Skin of body (tissue), 2 donors: ENCODE measurements around the gene FGF18.

GRCh38 chr5:171418787-171419747, at the start of gene FGF18:
Gene FGF18, plus strand, starts transcription at chr5:171419647.
- RAMPAGE, long total RNA, result no peak

GRCh38 chr5:171520128-171520680, 100.8 kb downstream of the FGF18 start:
- RAMPAGE, long total RNA, result no peak

GRCh38 chr5:171625797-171626119, 159.9 kb upstream of the SMIM23 start:
- RAMPAGE, long total RNA, result no peak

- RAMPAGE, long total RNA, result no peak
These were observed 138.3 kb upstream of the SMIM23 start for GRCh38 chr5:171647325-171647718.

DNA sequence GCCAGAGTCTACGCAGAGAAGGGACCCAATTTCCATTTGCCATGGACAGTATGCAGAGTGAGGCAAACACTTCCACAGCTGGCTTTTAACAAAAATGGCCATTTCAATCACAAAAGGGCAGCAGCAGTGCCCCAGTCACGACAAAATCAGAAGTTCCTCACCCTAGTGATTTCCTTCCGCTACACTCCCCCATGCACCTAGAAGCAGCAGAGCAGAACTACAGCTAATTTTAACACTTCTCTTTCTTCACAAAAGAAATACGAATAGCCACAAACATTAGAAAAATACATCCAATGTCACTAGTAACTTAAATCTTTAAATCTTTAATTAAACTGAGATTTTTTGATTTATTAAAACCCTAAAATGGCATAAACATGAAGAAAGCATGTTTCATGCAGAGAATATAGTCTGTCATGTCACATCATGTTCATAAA, 27.8 kb downstream of the FBXW11 start:
- RAMPAGE, long total RNA, result no peak

DNA sequence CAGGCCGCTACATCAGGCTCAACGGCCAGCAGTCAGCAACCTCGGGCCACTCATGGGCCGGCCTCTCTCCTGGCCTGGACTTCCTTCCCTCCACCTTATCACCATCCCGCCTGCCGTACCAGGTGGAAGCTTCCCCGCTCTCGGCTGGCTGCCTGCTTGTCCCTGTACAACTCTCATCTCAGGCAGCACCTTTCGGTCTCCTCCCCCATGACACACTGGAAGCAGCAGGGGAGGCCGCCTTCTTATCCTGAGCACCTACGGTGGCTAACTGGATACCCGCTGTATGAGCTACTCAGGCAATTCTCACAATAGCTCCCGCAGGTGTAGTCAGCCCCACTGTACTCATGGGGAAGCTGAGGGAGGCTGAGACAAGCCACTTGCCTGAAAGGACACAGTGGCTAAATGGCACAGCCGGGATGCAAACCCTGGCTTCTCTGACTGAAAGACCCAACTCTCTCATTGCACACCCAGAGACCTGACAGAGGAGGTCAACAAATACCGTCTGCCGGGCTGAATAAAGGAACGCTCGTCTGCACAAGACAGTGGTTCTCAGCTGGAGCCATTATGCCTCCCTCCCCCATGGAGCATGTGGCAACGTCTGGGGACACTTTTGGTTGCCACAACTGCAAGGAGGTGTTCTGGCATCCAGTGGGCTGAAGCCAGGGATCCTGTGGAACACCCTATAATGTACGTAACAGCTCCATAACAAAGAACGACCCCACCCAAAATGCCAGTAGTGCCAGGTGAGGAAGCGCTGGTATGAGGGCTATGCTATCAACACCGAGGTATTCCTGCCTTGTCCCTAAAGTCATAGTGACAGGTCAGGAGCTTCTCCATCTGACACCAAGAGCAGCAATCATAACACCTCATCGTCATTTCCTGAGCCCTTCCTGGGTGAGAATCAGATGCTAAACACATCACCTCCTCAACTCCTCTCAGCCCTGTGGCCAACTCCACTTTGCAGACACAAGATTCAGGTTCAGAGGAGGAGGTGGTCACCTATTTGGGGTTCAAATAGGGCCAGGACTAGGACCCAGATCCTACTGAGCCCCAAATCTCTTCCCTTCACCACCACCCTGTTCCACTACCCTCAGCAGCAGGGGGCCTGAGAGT, 9.4 kb downstream of the STK10 start:
- RAMPAGE, long total RNA, result no peak

DNA sequence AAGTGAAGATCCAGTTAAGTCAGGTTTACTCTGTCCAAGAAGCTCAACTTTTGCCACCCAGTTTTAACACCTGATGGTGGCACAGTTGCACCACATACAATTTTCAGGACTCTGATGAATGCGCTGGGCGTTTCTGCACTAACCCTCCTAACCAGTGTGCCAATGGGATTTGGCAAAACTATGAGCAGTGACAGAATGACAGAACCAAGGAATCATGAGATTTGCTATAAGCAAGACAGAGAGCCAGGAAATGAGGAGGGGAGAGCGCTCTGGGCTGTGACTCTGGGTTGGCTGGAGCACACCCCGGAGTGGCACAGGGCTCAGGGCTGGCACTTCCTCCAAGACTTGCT, 84.1 kb downstream of the SH3PXD2B start:
- RAMPAGE, long total RNA, result no peak

- RAMPAGE, long total RNA, result no peak
These were observed 30.6 kb downstream of the SH3PXD2B start for GRCh38 chr5:172423685-172424140.

GRCh38 chr5:172438157-172438703, 16.1 kb downstream of the SH3PXD2B start:
- RAMPAGE, long total RNA, result no peak

DNA sequence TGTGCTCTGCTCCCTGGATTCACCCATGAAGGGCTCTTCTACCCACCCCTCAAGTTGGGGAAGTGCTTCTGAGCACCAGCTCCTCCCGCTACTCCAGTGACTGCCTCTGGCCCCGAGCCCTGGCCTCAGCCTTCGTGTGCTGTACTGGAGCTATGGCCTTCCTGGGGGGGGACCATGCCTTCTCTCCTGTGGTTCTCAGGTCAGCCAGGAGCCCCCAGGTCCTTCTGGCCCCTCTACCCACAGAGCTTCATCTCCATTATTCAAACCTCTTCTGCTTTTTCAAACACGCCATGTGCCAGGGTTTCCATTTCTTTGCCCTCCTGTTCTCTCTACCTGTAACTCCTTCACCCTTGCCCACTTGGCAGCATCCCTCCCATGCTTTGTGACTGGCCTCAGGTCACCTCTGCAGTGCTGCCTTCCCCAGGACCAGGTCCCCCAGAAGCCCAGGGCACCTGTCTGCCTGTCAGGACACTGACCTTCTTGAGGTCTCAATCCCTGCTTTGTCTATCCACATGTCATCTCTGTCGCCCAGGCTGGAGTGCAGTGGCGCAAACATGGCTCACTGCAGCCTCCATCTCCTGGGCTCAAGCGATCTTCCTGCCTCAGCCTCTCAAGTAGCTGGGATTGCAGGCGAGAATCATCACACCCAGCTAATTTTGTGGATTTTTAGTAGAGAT, 9.5 kb downstream of the SH3PXD2B start:
- RAMPAGE, long total RNA, result no peak

DNA sequence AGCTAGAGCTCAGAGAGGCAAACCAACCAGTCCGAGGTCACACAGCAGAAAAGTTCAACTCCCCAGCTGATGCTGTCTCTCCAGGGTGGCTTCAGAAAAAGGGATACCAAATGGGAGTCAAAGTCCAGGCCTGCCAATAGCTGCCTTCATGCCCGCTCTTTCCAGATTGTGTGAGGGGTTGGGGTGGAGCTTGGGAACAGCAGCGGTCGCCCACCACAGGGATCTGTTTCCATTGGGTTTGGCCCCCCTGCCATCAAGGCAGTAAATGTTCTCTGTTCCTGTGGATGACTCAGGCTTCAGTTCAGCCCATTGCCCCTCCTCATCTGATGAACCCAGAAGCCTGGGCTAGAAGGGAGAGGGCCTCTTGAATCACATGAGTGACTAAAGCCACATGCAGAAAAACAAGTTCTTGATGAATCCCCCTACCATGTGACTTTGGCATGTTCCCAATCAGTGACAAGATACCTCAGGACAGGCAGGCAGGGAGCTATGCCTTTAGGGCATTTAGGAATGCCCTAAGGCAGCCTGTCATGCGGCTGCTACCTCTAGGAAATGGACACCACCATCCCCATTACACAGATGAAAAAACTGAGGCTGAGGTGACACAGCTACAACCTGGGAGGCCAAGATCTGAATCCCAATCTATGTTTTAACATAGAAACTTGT, 2.6 kb downstream of the SH3PXD2B start:
- RAMPAGE, long total RNA, result no peak

- RAMPAGE, long total RNA, result no peak
These were observed 1.3 kb upstream of the SH3PXD2B start for GRCh38 chr5:172455421-172456189.

GRCh38 chr5:172573460-172573973, 67.5 kb upstream of the NEURL1B start:
- RAMPAGE, long total RNA, result no peak

DNA sequence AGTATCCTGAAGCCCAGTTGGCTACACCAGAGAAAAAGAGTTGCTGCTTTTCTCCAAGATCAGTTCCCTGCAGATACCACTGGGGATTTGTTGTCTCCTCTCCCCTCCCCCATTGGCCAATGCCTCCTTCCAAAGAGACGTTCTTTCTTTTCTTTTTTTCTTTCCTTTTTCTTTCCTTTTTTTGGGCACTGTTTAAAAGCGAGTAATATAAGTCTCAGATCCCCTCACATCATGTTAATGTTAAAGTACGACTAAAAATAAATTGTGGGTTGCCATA, 66.4 kb upstream of the NEURL1B start:
- RAMPAGE, long total RNA, result no peak

GRCh38 chr5:172607119-172607903, 33.8 kb upstream of the NEURL1B start:
- RAMPAGE, long total RNA, result no peak

GRCh38 chr5:172642516-172643340, 1.7 kb downstream of the NEURL1B start:
- RAMPAGE, long total RNA, result no peak

DNA sequence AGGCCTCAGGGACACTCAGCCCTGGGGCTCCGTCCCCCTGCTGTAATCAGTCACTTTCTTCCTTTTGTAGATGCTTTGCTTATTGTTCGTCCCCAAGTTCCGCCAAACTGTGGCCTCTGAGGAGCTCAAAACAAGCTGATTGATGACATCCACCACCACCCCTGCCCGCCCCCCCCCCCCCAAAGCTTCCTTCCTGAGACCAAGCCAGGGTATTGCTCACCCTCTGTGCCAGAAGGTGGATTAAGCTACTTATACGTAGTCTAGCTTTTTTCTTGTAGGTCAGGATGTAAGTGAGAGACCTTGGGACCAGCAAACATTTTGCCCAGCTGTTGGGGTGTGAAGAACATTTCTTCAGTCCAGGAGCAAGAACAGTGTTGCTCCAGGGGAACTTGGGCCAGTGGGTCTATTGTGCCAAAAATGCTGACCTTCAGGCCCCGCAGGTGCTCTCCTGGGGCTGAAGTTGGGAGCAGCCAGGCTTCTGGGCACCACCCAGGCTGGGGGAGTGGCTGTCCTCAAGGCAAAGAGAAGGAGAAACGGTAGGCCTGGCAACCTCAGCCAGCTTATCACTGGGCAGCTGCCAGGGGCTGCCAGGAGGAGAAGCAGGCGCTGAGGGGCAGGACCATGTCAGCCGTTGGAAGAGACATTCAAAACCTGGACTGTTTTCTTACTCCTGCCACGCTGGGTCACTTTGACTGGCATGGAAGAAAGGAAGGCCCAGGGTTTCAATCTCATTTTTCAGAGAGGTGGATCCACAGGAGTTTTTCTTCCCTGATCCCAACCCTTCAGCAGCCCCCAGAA, 18.0 kb downstream of the NEURL1B start:
- RAMPAGE, long total RNA, result no peak

- RAMPAGE, long total RNA, result no peak
These were observed 54.1 kb downstream of the NEURL1B start for GRCh38 chr5:172695244-172695570.

DNA sequence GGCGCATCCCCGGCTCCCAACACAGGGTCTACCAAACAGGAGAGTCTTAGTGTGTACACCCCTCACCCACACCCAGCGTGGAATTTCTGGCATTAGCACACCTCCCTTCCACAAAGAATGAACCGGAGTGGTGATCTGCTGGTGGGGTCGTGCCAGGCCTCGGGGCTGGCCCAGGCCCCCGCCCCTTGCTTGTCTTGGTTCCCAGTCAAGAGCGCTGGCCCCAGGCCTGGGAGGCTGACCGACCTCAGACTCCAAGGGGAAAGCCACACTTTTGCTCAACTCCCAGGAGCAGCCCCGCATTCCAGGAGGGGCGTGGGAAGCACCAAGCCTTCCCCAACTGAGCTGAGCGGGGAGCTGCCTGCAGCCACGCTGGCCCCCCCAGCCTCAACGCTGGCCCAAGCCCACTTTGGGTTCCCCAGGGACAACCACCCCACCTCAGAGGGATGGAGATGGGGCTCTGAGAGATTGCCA, 55.4 kb downstream of the NEURL1B start:
- RAMPAGE, long total RNA, result no peak

- RAMPAGE, long total RNA, result no peak
These were observed 51.0 kb downstream of the DUSP1 start for GRCh38 chr5:172720091-172720361.